Measurements from ENCODE around the genes ITIH6, PAGE5, RRAGB and SPIN3.

DNA sequence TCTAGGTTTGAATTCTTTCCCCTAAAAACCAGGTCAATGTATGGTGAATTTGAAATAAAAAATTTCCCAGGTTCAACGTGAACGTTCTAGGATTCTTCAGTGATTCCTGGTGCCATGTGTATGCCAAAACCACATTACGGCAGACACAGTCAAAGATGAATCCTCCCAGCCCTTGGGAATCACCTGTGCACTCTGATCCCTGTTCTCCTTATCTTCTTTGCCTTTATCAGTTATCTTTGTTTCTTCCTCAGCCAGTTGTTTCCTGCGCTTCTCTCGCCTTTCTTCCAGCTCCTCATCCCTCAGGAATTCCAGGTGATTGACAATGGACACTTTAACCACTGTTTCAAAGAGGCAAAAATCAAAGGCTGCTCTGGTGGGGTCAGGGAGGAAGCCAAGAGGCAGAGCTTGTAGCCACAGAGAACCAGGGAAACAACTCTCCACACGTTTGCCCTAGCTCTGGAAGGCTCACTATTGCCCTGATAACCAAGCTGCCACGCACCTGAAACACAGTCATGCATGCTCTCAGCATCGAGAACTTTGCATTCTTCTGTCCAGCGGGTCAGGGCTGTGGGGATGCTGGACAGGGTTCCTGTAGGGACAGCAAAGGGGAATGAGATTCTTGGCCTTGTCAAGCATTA lies 124.4 kb upstream of the HSD17B10 start:
- PRO-cap, 2 experiments = no peak in any of the 2 experiments

- PRO-cap, 2 experiments = no peak in any of the 2 experiments
Observed at GRCh38 chrX:53569365-53570110, 117.0 kb downstream of the HUWE1 start.

GRCh38 chrX:53616691-53617158 lies 69.8 kb downstream of the HUWE1 start:
- PRO-cap, 2 experiments = no peak in any of the 2 experiments

DNA sequence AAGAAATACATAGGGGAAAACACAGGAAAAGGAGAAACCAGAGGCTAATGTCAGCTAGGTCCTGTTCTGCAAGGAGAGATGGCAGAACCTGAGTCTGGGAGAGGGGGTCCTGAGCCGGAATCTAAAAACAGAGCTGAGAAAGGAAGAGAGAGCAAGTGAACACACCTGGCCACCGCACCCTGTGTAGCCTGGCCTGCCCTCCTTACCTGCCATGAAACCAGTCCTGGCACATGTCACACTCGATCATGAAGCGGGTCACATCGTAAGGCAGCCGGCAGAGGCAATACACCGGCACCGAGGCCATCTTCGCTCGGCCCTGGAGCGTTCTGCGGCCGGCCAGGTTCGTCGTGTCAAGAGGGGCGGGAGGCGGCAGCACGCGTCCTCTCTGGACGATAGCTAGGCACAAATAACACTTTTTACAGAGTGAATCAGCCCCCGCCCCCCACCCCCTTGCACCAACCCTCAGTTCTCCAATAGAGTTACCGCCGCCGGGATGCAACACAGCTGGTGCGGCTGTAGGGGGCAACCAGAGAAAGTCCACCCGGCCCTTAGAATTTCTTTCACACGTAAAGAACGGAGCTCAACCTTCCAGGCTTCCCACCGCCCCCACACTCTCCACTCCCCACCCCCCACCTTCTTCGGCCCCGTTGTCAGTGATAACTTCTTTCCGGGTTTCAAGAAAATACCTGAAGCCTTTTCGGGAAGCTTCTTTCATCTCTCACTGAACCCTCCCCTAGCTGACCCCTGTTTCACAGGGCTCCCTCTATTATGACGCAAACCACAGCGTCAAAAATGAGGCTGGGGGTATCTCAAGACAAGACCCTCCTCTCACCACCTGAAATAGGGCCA lies 1.6 kb downstream of the PHF8 start:
- PRO-cap, 2 experiments = no peak in any of the 2 experiments

DNA sequence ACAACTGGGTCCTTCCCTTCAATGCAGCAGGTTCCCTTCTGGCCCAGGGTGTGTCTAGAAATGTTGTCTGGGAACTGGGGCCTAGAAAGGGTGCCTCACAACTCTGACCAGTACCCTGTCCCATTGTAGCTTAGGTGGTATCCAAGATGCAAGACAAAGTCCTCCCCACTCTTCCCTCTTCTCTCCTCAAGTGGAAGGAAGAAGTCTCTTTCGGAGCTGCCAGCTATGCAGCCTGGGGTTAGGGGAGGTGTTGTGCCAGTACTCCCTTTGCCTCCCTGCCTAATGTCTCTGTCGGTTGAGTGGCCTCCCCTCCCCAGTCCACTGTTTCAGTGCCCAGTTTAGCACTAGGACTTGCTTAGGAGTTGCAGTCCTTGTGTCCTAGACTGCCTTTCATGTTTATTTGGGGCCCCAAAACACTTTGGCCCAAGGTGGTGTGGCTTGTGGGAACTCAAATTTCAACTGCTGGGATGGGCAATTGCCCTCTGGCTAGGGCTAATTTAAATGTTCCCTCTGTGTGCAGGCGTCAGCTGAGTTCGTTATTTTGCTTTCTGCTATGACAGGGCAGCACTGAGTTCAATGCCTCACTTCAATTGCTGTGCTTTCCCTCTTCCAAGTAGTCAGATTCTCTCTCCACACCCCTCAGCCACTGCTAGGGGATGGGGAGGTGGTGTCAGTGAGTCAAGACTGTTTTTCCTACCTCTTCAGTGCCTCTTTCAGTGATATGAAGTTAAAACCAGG lies 51.3 kb downstream of the ITIH6 start:
- PRO-cap, 2 experiments = no peak in any of the 2 experiments

DNA sequence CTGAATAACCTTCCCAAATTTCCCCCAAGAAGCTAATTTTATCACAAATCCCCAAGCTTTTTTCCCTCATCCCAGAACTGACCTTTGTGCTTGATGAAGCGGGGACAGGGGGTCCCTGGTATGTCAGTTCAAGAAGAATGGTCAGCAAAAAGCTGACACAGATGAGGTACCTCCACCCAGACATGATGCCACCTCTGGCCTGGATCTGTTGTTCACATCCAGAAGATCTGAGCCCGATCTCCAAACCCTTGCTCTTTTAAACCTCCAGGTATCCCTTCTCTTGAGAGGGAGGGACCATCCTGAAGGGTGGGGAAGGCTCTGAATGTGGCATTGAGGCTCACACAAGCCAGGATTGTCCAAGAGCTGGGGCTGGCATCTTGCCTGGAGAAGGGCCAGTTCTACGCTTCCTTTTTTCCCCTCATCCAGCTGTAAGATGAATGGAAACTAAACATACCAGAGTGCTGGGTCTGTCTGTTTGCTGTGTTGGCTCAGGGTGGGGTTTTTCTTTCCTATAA lies at the start of gene ITIH6:
TSS of gene ITIH6 (minus strand) at position 229 of the 515 bp plus-strand sequence.
- PRO-cap, 2 experiments = no peak in any of the 2 experiments

GRCh38 chrX:54993228-54993620 lies 764 bp downstream of the PFKFB1 start:
- PRO-cap, 2 experiments = no peak in any of the 2 experiments

- PRO-cap, 2 experiments = no peak in any of the 2 experiments
Observed at GRCh38 chrX:55161532-55161949, 556 bp upstream of the FAM104B start.

GRCh38 chrX:55220007-55220482 lies at the start of gene PAGE5:
TSS of gene PAGE5 (plus strand) at chrX:55220346.
- PRO-cap, 2 experiments = no peak in any of the 2 experiments

DNA sequence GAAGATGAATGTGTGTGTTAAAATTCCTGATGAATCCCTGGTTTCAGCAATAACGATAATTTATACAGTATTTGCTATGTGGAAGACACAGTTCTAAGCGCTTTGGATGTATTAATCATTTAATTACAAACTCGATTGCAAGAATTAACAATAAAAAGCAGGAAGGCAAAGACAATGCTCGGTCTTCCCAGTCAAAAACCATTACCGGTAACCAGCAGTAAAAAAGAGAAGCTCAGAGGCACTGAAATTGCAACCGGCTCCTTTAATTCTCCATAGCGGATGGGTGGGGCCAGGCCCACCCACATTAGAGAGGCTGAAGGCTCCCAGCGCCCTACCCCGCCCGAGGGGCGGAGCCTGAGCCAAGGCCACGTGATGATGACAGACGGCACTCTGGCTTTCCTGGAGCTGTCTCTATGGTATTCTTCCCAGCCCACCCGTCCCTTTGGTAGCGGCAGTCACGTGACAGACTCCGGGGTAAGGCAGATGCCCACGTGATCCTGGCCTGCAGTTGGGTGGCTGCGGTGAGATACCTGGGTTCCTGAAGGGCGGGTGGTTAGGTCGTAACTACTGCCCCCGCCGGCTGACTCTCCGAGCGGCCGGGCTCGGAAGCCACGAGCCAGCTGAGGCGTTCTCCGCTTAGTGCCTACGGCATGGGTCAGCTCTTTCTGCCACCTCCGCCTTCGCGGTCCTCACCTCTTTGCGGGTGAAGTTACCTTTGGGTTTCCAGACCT lies at the start of gene RRAGB:
TSS of gene RRAGB (plus strand) at position 482 of the 731 bp plus-strand sequence.
- PRO-cap, 2 experiments = peak in 2 of 2 experiments; most common plus-strand start position 486 of the sequence (in 1); most common minus-strand start position 274 of the sequence (in 1)

- PRO-cap, 2 experiments = no peak in any of the 2 experiments
Observed at GRCh38 chrX:56728751-56729094, 320 bp upstream of the NBDY start.

- PRO-cap, 2 experiments = no peak in any of the 2 experiments
Observed at GRCh38 chrX:56753099-56754288, 24.5 kb downstream of the NBDY start.

DNA sequence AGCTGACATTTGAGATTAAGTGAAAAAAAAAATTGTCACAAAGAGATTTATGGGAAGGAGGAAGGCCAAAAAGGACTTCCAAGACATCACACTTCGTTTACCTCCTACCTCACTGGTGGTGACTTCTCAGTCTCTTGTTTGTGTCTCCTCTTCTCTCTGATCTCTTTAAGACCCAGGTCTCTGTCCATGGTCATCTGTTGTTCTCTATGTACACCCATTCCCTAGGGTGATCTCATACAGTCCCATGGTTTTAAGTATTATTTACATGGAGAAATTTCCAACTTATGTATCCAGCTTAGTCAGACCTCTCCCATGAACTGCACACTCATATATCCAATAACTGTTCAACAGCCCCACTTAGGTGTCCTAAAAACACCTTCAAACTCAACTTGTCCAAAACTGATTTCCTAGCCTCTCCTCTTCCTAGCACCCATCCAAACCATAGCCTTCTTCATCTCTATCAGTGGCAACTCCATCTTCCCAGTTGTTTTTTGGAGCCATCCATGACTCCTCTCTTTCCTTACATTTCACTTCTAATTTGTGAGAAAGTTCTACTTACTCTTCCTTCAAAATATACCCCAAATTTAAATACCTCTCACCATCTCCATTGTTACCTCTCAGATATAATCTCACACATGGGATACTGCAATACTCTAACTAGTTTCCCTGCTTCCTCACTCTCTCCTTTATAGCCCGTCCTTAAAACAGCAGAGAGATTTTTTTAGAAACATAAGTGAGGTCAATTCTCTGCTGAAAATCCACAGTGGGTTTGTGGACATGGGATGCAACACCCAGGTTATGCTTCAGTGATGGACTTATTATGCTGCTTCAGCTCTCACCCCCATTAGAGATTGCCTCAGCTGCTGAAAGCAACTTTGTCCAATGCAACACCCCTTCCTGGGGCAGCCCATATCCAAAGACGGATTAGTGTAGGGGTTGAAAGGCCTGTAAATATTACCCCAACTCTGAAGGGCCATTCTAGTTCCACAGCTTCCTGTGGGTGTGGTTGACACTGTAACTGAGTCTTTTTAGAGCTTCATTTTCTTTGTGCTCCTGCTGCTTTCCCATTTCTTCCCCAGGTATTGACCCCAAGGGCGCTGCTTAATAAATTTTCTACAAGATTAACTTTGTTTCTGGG lies 10.5 kb downstream of the SPIN3 start:
- PRO-cap, 2 experiments = no peak in any of the 2 experiments

GRCh38 chrX:56994152-56995026 lies 952 bp downstream of the SPIN3 start:
- PRO-cap, 2 experiments = no peak in any of the 2 experiments

DNA sequence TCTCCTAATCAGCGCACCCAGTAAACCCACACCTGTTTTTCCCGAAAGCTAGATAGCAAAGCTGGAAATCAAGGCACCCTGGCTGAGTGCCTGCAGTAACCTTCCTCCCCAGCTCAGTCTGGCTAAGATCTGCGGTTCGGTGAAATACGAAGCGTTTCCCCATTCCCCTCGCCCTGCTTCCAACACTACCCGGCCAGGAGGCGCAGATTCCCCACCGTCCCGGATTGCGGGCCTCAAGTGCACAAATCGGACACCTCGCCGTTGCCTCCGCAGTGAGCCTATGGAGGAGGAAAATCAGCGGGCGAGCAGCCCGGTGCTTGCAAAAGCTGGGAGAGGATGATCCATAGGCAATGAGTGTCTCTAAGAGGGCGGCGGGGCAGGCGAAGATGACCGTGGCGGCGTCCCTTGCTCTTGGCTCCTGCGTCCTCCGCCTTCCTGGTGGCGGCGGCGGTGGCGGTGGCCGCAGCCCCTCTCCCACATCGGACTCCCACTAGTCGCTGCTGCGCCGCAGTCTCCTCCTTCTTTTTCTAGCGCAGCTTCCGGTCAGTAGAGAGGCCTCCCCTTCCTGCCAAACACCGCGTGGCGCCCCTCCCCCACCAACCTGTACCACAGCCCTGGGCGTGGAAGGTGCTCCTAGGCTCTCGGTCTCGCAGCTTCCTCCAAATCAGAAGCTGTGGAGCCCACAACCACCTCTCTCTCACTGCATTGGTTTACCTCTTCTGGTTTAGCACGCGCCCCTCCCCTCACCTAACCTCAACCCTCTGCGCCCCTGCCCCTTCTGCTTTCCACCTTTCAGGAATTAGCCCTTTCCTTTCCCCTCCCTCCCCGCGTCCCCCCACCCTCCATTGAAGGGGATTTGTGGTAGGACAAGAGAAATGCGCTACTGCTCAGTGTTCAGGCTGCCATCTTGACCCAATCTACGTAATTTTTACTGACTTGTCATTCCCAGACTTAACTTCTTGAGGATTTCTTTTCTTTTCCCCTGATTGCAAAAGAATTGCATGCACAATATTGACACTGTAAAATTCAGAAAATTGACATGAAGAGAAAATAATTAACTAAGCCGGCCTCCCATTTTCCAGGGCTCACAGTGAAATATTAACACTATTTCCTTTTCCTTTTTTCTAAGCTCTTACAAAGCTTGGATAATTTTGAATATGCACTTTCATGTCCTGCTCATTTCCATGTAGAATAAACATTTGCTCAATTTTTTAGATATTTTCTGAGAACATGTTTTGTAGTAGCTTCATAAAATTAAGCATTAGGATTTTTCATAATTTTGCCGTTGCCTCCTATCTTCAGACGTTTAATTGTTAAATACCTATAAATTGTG lies at the start of gene SPIN3:
TSS of gene SPIN3 (minus strand) at position 515 of the 1,333 bp plus-strand sequence.
- PRO-cap, 2 experiments = peak in 2 of 2 experiments; most common plus-strand start position 662 of the sequence (in 2); most common minus-strand start position 487 of the sequence (in 1)

DNA sequence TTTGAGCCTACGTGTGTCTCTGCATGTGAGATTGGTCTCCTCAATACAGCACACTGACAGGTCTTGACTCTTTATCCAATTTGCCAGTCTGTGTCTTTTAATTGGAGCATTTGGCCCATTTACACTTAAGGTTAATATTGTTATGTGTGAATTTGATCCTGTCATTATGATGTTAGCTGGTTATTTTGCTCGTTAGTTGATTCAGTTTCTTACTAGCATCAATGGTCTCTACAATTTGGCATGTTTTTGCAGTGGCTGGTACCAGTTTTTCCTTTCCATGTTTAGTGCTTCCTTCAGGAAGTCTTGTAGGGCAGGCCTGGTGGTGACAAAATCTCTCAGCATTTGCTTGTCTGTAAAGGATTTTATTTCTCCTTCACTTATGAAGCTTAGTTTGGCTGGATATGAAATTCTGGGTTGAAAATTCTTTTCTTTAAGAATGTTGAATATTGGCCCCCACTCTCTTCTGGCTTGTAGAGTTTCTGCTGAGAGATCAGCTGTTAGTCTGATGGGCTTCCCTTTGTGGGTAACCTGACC lies 32.4 kb downstream of the SPIN2B start:
- PRO-cap, 2 experiments = no peak in any of the 2 experiments

DNA sequence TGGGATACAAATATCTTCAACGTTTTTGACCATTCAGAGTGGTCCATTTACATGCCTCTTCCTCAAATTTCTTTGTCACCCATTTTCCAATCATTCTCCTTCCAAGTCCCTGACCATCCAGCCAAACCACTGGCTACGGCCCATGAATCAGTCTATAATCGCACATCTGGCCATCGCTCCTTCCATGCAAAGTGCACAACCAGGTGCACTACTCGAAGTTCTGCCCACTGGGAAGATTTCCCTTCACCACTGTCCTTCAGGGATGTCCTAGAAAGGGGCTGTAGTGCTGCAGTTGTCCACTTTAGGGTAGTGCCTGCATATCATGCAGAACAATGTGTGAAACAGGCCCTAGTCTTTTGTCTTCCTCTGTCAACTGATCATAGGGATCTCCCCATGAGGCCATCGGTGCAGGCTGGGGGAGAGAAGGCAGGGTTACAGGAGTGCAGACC lies 39.2 kb downstream of the SPIN4 start:
- PRO-cap, 2 experiments = no peak in any of the 2 experiments

- PRO-cap, 2 experiments = no peak in any of the 2 experiments
Observed at GRCh38 chrX:64204577-64205117, 861 bp downstream of the AMER1 start.

DNA sequence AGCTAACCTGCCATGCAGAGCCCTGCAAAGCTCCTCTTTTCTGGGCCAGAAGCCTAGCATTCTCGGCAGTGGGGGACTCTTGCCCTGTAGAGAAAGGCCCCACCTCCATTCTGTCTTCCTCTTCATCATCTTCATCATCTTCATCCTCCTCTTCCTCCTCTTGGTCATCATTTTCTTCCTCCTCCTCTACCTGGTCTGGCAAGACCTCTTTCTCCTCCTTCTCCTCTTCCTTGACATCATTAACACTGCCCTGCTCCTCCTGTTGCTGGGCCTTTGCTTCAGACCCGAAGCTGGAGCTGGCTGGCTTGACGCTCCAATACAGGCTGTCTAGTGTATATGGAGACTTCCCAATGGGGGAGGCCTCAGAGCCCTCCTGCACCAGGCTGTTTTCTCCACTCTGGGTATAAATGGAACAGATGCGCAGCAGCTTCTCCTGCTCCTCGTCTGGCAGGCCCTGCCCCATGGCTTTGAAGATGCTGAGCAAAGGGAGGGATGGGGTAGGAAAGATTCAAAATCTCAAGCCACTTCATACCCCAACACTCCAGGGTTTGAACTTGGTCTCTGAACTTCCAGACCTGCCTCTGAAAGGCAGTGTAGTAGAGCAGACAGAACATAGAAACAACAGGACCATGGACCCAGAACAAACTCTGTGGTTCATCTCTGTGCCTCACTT lies 16.5 kb downstream of the LAS1L start:
- PRO-cap, 2 experiments = no peak in any of the 2 experiments

- PRO-cap, 2 experiments = no peak in any of the 2 experiments
Observed at GRCh38 chrX:65673669-65674357, 6.4 kb downstream of the MSN start.